ENCODE data around the gene LNX2.

GRCh38 chr13:27353011-27353532, 71.3 kb upstream of the GTF3A start:
- PRO-cap = no peak
- RAMPAGE, long total RNA = no peak

DNA sequence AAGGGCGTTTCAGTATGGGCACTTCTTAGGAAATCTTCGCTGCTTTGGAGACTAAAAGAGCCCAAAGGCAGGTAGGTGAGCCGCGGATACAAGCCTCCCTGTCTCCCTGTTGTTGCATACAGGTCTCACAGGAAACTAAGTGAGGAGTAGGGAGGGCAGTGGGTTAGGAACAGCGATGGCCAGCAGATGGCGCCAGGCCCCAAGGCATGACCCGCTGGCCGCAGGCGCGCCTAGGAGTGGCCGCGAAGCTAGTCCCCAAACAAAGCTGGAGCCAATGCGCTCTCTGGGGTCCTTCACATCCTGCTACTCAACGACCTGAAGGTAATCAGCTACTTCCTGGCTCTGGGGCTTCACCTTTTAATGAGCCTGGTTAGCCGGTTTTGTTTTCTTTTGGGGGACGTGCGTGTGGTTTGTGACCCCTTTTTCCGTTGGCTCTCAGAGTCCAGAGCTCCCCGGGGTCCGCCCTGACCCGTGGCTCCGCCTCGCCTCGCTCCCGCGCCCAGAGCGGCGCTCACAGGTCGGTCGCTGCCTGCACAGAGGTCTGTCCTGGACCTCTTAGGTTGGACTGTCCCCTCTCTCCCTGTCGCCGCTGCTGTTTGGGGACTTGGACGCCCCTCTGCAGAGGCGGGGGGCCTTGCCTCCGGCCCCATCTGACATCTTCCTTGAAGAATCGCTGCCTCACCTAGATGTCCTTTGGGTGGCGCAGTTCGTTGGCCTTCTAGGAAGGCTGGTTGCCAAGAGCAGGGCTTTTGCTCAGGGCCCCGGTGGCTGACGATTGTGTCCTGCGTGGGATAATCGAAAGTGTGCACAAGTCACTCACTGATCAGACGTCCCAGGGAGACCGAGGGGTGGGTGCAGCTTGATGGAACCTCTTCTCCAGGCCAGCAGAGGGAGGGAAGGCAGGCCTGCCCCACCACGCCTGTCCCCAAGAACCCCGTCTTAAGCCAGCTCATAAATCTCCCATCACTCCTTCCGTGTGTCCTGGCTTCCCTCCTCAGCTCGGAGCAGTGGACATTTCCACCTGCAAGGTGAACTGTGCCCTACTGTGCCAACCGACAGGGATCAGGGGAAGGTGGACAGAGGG, 62.1 kb upstream of the GTF3A start:
- PRO-cap = no peak
- RAMPAGE, long total RNA = no peak

- PRO-cap = no peak
- RAMPAGE, long total RNA = no peak
Observed at GRCh38 chr13:27430133-27430872, 5.9 kb downstream of the GTF3A start.

DNA sequence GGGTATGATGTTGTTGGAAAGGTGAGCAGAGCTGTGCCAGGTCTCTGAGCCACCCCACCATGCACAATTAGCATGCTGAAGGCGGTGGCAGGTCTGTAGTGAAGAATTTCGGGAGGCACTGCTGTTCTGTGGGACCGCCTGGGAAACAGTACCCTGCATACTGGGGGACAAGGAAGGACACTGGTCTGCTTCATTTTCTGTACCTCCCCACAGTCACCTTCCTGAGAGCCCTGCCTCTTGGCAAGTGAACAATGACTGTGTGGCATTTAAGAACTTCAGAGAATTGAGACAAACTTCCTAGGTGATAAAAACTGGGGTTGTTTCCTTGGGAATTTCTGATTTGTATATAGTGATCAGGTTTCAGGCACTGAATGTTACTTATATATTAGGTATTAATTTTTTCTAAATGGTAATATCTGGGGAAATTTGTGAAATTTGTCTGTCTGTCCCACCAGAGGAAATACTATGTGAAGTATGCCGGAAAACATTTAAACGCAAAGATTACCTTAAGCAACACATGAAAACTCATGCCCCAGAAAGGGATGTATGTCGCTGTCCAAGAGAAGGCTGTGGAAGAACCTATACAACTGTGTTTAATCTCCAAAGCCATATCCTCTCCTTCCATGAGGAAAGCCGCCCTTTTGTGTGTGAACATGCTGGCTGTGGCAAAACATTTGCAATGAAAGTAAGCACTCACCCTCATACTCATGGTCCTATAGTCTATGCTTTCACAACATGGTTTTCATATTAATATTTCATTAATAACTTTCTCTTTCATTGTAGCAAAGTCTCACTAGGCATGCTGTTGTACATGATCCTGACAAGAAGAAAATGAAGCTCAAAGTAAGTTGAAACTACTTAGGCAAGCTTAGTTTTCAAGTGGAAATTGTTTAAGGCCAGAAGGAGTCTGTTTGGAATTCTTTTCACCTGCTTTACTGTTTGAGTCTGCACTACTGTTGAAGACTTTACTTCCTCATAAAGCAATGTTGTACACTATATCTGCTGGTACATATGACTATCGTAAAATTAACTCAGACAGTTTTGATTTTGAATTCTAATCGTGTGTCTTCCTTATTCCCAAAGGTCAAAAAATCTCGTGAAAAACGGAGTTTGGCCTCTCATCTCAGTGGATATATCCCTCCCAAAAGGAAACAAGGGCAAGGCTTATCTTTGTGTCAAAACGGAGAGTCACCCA, 10.3 kb downstream of the GTF3A start:
- PRO-cap = no peak
- RAMPAGE, long total RNA = no peak

DNA sequence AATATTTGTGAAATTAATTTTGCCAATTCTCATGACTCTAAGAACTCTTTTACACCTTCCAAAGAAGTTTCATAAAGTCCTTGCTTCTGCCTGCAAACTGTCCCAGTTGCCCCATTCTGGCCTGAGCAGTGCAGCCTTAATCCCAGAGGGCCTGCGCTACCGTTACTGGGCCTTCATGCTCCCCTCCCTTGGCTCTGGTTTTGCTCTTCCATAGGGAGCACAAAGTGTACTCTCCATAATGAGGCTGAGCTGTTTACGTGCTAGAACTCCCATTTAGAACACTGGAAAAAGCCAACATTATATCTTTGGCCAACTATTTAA, 2.1 kb downstream of the MTIF3 start:
- PRO-cap = no peak
- RAMPAGE, long total RNA = no peak

- PRO-cap = no peak
- RAMPAGE, long total RNA = no peak
Observed at GRCh38 chr13:27455648-27455898, 5.2 kb upstream of the MTIF3 start.

DNA sequence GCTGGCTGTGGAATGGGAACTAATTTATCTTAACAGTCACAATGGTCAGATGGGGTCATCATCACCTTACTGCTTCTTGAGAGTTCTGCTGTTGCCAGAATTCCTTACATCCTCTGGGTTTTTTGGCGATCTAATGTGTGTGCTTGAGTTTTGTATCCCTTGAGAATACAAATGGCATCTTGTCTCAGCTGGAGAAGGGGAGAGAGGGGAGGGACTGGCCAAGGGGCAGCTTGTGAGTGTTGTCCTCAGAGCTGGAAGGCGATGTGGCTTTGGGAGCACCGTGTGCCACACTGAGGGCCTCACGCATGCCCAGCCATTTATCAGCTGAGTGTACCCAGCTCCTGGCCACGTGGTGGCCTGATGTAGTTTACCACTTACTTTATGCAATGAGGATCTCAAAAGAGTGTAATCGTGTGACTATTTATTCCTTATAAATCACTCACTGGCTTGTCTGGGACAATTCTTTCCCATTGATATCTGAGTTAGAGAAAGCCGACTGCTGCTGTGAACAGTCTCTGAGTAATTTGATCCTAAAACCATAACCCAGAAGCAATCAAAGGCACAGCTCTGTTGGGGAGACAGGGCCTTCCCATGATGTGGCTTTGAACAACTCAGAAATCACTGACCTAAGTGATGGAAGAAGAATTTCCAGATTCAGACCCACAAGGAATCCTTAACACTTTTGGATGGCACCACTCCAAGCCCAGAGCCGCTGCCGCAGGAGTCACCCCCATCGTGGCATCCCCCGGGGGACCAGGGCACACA, 53.8 kb upstream of the MTIF3 start:
- PRO-cap = no peak
- RAMPAGE, long total RNA = no peak

- PRO-cap = no peak
- RAMPAGE, long total RNA = no peak
Observed at GRCh38 chr13:27607103-27607607, 13.2 kb downstream of the LNX2 start.

DNA sequence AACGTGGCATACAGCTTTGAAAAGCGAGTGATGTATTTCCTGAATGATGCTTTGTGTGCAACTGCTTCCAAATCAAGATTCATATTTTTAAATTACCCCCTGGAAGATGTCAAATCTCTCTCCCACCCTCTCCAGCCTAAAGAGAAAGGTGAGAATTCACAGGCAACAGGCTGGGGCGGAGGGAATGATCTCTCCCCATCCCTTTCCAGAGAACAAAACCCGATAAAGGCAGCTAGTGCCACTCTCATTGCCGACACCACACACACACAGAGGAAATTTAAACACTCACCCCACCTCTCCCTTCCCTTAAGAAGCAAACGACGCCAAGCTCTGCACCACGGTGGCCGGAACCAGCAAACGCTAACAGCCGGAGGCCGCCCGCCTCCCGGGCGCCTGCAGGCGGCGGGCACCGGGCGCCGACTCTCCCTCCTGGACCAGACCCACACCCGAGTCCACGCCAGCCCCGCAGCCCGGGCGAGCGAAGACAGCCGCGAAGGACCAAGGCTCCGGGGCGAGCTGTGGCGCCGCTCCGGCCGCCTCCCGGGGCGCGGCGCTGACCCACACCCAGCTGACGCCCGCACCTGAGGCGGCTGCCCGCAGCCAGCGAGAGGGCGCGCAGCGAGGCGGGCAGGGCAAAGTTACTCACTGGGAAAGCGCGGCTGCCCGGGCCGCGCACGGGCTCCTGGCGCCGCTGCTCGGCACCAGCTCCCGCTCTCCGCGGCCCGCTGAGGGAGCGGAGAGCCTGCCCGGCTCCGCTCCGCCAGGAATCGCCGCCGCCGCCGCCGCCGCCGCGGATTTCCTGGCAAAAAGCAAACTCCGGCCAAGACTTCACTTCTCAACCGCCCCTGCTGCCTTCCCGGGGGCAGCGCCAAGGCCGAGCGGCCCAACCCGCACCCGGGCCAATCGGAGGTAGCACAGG, at the start of gene LNX2:
TSS of gene LNX2 (minus strand) at position 801 of the 919 bp plus-strand sequence.
- PRO-cap = bidirectional peak, plus-strand start outside the sequence, minus-strand start at position 858 of the sequence
- RAMPAGE, long total RNA = start-site peak on the minus strand centred at position 466 of the sequence, 69 bp wide, 5 reads; start-site peak on the minus strand centred at position 763 of the sequence, 182 bp wide, 21 reads

DNA sequence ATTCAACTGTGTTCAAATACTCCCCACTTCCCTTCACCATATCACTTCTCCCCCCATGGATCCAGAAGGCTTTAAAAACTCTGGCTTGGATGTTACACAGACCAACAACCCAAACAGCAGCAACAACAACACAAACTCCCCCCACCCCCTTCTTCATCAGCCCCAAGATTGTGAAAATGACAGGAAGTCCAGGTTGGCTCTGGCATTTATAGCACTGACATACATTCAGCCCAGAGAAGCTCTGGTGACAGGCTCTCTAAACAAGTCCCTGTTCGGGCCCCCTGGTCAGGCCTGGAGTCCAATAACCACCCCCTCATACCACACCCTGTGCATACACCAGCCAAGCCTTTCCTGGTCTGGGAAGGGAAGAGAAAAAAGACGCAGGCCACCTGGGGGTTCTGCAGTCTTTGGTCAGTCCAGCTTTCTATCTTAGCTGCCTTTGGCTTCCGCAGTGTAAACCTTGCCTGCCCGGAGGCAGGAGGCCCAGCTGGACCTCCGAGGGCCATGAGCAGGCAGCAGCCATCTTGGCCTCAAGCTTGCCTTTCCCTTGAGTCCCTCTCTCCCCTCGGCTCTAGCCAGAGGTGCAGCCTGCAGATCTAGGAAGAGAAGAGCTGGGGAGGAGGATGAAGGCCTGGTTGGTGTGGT, 6.8 kb downstream of the CDX2 start:
- PRO-cap = no peak
- RAMPAGE, long total RNA = no peak

GRCh38 chr13:27971239-27971687, 2.1 kb upstream of the CDX2 start:
- PRO-cap = no peak
- RAMPAGE, long total RNA = no peak

GRCh38 chr13:28099827-28100154, 585 bp downstream of the FLT3 start:
- PRO-cap = no peak
- RAMPAGE, long total RNA = no peak

DNA sequence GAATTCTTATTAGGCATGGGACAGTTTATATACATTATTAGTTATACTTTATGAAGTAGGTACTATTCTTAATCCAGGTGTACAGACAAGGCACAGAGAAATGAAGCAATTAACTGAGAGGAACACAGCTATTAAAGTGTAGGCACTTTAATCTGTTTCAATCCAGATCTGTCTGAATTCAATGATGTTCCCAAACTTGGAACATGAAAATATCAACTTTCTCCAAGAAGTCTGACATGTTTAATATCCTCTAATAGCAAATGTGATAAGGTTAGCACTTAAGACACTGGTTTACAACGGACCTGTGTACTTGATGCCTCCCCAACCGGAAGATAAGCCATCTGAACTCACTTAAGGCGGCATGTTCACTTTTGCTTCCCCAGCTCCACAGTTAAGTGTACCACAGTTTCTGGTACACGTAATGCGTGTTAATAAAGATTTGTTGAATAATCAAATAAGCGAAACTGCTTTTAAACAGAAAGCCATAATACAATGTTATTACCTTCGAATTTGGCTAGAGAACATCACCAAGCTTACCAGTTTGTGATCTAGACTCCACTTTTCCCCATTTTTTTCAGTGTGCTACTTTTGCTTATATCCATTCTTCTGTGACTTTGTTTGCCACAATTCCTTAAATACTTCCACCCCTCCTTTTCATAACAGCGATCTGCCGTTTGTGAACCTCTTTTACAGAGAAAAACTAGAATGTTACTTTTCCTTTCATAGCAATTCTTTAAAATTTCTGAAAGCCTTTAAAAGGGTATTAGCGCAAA, 1.4 kb upstream of the PAN3 start:
- PRO-cap = no peak
- RAMPAGE, long total RNA = no peak

DNA sequence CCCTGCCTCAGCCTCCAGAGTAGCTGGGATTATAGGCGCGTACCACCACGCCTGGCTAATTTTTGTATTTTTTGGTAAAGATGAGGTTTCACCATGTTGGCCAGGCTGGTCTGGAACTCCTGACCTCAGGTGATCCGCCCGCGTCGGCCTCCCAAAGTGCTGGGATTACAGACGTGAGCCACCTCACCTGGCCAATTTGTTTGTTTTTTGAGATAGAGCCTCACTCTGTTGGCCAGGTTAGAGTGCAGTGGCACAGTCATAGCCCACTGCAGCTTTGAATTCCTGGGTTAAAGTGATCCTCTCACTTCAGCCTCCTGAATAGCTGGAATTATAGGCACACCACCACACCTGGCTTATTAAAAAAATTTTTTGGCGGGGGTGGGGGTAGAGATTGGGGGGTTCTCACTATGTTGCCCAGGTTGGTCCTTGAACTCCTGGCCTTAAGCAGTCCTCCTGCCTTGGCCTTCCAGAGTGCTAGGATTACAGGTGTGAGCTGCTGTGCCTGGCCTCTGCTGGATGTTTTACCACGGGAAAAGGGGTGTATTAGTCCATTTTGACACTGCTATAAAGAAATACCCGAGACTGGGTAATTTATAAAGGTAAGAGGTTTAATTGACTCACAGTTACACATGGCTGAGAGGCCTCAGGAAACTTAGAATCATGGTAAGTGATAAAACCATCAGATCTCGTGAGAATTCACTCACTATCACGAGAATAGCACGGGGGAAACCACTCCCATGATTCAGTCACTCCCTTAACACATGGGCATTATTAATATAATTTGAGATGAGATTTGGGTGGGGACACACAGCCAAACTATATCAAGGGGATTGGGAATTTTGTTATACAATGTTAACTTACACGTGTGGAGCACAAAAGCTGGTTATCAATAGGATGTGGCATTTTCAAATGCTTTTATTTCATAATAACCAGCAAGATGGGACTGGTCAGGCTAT, 52.0 kb downstream of the PAN3 start:
- PRO-cap = no peak
- RAMPAGE, long total RNA = start-site peak on the plus strand centred at position 558 of the sequence, 149 bp wide, 27 reads

DNA sequence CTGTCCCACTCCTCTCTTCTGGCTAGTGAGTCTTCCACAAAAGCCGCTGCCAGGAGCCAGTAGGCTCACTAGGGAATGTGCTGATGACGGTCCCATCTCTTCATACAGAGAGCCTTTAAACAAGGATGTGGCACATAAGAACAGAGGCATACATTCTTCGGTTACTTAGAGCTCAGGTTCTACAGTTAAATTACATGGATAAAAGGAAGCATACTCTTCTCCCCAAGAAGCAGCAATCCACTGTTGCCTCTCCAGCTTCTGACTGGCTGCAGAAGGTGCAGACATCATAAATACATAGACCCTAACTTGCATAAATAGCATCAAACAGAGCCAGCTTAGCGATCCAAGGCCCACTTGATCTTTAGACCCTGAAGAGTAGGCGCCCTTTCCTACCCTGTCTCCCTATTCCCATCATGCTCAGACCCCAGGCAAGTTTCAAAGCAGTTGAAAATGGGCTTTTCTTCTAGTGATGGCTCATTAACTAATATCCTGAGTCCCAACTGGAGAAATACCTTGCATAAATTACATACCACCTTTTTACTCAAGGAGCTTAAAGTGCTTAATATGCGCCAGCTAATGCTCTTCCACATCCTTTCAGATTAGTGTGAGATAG, 163.1 kb downstream of the PAN3 start:
- PRO-cap = no peak
- RAMPAGE, long total RNA = no peak

GRCh38 chr13:28329651-28330229, 165.2 kb downstream of the FLT1 start:
- PRO-cap = no peak
- RAMPAGE, long total RNA = no peak

- PRO-cap = no peak
- RAMPAGE, long total RNA = no peak
Observed at GRCh38 chr13:28355605-28356390, 139.1 kb downstream of the FLT1 start.

DNA sequence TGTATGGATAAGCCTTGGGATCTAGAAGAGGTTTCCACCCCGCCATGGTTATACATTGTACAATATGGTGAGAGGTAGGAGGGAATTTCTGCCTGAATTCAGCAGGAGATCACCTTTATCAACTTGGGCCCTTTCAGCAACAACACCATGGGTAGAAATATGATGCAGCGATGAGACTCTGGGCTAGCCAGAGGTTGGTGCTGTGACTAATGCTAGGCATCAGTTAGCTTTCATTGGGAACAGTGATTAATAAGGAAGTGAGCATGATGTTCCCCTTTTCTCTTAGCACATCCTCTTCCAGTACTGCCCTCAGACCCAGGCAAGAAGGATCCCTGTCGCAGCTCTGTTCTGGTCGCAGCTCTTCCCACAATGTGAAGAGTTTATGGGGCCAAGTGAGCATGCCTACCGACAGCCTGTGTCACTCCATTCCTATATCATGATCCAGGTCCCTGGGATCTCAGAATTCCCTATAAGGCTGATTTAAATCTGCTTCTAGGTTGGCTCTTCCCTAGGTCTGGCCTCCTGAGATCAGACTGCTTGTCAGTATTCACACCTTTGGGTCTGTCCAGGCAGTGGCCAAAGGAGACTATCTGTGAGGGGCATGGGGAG, 100.5 kb downstream of the FLT1 start:
- PRO-cap = no peak
- RAMPAGE, long total RNA = no peak

DNA sequence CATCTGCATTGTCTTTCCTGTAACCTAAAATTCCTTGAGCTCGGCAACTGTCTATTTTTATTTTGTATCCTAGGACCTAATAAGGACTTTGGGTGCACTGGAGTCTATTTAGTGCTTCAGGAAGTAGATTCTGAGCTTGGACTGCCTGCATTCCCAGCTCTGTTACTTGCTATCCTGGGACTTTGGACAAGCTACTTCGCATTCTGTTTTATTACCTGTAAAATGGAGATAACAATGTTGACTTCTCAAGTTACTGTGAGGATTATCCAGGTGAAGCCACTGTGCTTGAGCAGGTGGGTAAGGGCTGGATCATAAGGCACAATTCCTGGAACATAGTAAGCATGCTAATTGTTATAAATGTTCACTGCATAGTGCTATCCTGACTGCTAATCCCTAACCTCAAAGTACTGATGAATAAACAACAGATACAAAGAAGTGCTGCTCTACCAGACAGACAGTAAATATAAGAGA, 50.7 kb upstream of the FLT1 start:
- PRO-cap = no peak
- RAMPAGE, long total RNA = no peak

DNA sequence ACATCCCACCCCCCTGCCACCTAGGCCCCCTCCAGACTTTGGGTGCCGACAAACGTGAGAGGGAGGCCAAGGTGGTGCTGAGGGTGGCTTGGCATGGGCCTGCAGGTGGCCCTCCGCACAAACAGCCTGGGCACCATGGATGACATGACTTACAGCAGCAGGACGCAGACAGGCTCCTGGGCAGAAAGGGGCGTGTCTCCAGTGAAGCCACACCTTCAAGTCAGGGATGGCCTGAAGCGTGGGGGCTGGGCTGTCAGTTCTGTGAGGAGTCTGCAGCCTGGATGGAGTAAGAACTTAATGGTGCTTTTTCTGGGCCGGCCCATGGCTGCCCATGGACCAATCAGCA, 25.3 kb downstream of the POMP start:
- PRO-cap = no peak
- RAMPAGE, long total RNA = no peak